Karpas-422 (cell line): Measurements from ENCODE around the gene TXNRD3.

DNA sequence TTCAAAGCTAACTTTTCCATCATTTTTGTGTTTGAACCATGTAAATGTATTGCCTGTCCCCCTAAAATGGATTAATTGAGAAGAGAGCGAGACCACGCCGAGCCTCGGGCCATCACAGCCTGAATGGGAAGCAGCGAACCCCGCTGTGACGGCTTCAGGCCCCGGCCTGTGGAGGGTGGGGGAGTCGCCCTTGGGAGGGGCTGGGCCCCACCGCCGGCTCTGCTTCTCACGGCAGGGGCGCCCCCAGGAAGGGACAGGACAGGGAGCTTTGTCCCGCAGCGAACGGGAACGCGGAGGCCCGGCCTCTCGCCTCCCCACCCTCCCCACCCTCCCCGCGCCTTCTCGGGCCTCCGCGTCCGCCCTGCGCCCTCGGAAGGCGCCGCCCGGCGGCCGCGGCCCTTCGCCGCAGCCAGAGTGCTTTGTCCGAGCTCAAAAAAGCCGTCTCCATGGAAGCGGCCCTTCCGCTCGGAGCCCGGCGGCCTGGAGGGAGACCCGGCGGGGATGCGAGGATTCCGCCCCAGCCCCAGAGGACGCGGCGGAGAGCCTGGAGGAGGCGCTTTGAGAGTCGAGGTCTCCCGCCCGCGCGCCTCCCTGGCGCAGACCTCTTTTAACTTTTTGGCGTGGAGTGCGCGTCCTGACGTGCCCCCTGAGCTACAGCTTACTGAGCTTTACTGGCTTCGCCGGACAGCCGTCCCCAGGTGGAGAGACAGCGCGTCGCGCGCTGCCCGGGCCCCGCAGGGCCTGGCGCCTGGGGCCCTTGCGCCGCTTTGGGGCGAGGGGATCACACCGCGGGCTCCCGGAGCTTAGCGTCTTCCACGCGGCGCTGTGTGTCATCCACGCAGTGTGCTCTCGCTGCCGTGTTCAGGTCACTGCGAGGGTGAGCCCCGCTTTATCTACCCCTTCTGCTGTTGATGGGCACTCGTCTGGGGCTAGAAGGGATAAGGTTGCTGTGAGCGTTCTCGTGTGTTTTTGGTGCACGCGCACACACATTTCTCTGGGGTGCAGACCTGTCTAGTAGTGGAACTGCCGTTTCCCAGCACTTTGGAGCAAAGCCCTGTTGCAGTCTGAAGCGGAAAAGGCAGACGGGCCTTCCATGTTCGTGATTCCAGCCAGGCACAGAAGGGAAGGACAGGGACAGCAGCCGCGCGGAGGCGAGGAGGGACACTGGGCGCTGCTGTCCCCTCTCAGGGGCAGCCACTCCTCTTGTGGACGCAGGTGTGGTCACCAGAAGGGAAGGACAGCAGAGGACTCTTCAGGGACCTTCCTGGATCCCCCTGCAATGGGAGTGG lies 32.9 kb upstream of the ALDH1L1 start:
- PRO-cap: no peak
- RAMPAGE, long total RNA: no peak

DNA sequence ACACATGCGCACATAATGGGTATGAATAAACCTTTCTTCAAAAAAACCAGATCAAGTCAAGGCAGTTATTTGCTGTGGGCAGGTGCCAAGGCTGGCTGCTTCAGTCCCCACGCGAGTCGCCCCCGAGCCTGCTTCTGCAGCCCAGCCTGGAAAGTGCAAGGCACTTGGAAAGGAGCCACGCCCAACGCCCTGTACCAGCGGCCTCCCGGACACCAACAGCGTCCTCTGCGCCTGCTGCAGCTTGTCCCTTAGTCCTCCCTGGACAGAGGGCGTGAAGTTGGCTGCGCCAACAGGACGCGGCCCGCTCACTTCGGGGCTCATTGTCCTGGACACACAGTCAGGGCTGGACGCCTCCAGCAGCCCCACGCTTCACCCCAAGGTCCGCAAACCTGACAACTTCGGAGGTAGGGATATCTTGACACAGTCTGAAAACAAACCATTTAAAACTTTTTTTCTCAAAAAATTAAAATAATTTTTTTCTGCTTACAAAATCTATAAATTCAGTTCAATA lies 68.8 kb downstream of the KLF15 start:
- PRO-cap: no peak
- RAMPAGE, long total RNA: no peak

GRCh38 chr3:126373920-126374683 lies 16.9 kb upstream of the KLF15 start:
- PRO-cap: no peak
- RAMPAGE, long total RNA: no peak

DNA sequence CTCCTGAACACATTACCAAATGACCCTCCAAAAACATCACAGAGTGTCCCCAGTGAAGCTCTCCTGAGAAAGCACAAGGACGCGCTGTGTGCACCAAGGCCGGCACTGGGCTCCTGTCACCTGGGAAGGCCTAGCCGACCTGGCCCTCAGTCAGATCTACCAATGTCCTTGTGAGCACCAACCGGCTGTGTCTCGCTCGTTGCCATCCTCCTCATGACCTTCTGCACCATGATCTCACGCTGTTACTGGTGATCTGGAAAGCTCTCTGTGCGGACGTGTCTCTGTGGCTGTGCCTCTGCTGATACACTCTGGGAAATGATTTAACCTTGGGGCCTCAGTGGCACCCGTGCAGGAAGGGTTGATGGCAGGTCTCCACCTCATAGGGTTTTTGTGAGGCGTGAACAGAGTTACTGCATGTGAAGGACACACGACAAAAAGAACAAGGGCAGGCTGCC lies 24.2 kb downstream of the ZXDC start:
- PRO-cap: no peak
- RAMPAGE, long total RNA: no peak

DNA sequence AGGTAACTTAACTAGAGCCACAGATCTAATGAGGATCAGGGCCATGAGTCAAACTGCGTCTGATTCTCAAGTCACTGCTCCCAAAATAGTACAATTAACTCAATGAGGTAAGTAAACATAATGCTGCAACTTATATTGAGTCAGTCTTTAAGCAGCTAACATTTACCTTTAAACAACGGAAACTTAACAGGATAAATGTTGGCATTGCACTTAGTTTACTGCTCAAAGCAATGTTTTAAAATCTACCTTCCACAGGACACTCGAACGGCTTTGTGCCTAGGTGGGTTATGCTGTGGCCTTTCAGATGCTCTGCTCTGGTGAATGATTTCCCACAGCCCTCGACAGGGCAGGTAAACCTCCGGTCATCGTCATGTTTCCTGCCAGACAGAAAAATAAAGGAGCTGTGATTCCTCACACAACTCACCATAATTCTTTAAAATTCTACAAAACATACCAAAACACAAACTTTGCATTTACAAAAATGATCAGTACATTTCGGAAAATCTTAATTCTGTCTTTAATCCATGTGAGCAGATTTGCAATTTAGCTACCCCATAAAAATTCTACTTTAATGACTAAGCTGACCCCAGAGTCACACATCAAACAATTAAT lies 4.9 kb downstream of the ZXDC start:
- PRO-cap: no peak
- RAMPAGE, long total RNA: no peak

DNA sequence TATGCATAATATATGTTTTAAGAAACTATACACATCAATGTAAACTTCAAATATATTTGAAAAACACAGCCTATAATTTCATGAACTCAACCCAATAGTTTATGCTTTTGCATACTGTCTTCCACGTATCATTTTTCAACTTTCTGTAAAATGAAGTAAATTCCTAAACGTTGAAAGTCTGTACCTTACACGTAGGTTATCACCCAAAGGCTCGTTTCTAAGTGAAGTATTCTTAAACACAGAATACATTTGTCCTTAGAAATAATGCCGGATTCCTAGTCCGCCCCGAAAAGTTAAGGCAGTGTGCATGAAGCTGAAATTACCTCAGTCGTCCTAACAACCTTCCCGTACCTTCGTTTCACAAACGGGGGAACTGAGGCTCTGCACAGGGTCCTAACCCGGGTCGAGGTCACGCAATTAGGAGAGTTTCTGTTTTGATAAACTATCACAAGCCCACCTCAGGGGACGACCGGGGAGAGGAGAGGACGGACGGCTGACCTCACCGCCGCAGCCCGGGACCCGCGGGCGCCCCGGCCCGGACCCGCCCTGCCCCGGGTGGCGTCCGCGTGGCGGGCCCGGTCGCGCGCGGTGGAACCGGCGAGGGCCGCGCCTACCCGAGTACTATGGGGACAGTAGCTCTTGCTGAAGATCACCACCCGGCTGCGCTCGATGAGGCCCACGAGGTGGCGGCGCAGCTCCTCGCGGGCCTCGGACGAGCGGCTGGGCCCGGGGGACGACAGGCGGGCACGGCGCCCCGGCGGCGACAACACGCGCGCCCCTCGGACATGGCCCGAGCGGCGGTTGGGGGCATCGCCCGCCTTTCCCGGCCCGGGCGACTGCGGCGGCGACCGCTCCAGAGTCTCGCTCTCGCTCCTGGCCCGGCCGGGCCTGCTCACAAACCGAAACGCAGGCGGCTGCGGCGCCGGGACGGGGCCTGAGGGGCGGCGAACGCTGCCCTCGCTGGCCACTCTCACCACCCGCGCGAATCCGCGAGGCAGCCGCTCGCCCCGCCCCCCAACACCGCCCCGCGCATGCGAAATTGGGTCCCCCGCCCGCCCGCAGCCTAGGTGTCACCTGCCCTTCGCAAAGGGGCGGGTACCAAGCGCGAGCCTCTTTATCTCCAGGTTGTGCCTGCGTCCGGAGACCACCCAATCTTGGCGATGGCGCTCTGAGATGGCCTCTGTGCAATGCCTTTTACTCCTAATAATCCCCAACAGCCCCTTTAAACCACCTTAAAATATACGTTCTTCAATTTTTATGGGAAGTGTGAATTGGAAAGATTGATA lies at the start of gene TXNRD3:
Gene TXNRD3, minus strand, starts transcription at position 991 of the 1,286 bp plus-strand sequence.
- PRO-cap: no peak
- RAMPAGE, long total RNA: no peak

- PRO-cap: no peak
- RAMPAGE, long total RNA: no peak
Measured at GRCh38 chr3:126930902-126931260, 52.0 kb upstream of the PLXNA1 start.

- PRO-cap: no peak
- RAMPAGE, long total RNA: no peak
Measured at GRCh38 chr3:126983692-126984525, 994 bp downstream of the PLXNA1 start.

- PRO-cap: no peak
- RAMPAGE, long total RNA: no peak
Measured at GRCh38 chr3:127037122-127038061, 54.5 kb downstream of the PLXNA1 start.

DNA sequence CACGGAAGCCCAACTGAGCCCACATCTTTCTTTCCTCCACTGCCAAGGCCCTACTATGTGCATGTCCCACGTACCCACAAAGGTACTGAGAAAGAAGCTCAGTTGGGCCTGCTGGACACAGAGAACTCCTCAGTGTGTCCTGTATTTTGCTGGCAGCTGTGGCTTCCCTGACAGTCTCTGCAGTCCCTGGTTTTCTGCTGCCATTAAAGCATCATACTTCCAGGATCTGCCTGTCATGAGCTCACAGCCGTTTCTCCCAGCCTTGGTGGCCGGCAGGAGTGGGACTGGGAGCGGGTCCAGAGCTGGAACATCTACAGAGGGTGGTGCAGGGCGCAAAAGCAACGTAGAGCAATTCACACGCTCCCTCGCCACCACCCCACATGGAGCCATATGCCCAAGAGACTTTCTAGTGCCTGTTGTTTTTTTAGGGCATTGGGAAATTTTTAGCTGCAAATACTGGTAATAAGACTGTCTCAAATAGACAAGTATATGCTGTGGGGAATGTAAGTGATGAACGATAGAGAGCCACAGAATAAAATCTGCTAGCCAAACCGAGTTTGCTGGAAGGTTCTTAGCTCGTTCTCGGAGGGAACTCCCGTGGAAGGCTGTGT lies 33.6 kb downstream of the ABTB1 start:
- PRO-cap: no peak
- RAMPAGE, long total RNA: no peak

DNA sequence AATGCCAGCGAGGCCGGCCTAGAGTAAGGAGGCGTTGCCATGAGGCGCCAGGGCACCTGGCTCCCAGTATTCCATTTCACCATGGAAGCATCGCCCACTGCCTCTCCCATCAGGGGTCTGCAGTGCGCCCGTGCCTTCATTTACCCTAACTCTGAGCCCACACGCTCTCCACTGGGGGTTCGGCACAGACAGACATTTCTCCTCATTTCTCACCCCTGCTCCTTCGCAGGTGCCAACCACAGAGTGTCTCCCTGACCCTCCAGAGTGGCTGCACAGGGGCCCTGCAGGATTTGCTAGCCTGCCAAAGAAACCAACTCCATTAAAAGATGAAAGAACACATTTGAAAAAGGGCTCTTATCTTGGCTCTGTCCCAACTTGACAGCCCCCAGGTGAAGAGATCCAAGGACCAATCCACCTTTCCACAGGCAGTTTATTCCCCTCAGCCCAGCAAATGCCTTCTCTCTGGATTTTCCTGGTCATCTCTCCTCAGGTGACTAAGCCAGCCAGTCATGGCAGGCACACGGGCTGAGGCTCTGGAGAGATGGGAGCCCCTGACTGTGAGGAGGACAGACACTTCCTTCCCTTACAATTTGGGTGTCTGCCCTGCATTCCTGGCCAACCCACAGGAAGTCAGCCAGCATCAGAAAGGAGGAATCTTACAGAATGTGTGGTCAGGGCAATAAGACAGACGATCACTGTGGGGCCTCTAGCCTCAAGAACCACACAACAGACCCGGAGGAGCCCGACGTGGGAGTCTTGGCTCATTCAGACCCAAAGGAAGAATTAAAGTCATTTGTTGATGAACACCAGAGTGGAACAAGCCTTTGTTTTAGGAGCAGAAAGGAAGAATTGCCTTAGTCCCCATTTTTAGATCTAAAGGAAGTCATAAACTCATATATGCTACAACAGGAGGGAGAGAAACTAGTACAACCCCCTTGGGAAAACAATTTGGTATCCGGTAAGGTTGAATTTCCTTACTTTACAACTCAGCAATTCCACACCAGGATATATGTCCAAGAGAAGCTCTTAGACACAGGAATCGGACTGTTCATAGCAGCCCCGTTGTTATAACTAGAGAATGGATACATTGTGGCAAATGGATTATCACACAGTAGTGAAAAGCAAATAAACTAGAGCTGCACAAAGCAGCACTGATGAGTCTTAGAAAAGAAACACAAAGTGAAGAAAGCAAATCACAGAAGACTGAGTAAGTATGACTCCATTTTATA lies 62.0 kb downstream of the ABTB1 start:
- PRO-cap: no peak
- RAMPAGE, long total RNA: no peak

DNA sequence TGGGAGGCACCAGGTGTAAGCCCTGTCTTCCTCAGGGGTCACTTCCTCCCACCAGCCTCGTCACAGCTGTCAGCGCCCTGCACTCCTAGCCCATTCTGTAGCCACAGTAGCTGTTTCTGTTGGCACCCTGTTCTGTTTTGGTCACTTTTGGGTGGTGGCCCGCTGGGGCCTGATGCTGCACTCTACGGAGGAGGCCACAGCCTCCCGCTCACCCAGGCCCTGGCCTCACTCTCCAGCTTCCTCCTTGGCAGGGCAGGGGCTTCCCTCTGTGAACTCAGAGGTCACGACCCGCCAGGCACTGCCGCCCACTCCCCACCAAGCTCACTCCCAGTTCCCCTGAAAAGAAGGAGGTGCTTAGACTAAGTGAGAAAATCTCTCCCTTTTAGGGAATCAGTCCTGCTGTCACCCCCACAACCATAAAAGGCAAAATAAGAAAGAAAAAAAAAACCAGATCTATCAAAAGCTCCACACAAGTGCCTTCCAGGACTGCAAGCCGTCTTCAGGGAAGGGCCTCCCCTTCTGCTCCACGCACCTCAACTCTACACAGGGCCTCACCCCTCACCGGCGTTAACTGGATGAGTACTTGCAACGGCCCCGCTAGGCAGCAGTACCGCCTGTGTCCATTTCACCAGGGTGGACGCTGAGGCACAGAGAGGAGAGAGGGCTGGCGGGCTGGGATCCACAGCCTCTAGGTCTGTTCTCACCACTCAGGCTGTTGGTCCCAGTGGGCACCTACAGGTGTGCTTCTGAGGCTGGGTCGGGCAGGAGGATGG lies 68.2 kb downstream of the MGLL start:
- PRO-cap: no peak
- RAMPAGE, long total RNA: no peak

DNA sequence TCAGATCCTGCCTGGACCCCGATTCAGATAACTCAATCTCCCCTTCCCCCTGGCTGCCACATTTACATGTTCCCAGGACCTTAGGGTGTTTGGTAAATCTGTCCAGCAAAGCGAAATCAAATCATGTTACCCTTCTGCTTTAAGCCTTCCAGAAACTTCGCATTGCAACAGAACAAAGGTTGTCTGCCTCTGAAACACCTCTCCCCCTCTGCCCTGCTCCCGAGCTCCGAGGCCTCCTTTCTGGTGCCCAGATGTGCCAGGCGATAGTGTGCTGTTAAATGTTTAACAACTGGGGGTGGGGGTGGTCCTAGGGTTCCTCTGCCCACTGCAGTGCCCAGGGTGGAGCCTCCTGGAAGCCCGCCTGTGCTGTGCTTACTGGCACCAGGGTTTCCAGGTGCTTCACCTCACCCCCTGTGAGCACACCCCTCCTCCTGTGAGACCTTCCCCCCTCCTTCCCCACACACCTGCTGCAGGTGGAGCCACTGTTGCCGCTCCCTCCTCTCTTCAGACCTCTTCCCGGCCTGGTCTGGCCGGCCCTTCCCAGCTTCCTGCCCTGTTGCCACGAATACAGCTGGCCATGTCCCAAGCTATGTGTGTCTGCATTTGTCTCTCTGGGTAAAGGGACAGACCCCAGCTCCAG lies 37.4 kb downstream of the MGLL start:
- PRO-cap: no peak
- RAMPAGE, long total RNA: no peak

- PRO-cap: no peak
- RAMPAGE, long total RNA: no peak
Measured at GRCh38 chr3:127799355-127799710, 23.0 kb downstream of the MGLL start.

DNA sequence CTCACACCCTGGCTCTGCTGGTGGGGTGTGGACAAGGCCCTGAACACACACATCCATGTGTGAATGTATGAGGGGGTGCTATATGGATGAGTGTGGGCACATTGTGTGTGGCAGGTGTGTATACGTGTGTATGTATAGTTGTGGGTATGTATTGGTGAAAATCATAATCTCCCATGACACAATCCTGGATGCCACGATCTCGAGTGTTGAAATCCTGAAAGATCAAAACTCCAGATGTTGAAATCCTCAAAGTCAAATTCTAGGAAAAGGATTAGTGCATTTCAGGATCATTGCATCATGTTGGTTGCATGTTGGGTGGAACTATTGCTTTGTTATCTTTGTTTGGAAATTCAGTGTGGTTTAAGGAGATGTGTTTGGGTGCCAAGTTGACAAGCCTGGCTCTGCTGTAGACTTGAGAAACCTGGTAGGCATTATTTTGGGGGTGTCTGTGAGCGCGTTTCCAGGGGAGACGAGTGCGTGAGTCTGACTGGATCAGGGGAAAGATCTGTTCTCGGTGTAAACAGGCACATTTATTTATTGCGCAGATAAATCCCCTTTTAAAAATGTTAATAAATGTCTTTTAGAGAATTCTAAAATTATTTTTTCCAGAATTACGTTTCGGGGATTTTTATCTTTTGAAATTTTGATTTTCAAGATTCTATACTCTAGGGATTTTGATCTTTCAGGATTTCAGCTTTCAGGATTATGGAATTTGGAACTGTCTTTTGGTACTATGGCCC lies 41.9 kb upstream of the SEC61A1 start:
- PRO-cap: no peak
- RAMPAGE, long total RNA: no peak

- PRO-cap: no peak
- RAMPAGE, long total RNA: no peak
Measured at GRCh38 chr3:128053445-128054346, 1.5 kb downstream of the SEC61A1 start.

DNA sequence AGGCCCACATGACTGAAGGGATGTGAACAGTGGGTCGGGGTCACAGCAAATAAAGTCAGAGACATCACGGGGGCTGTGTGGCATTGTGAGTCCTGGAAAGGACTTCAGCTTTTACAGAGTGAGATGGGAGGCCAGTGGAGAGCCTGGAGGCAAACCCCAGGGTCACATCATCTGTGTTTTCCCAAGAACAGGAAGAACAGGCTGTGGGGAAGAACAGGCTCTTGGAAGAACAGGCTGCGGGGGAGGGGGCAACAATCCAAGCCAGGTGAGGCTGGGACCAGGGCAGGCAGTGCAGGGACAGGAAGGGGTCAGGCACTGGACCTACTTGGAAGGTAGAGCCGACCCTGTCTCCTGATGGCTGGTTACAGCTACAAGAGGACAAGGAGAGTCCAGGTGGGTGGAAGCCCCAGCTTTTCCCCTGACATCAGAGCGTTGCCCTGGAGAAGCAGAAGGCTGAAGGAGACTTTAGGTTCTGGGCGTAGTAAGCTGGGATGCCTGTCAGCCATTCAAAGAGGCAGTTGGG lies 131.1 kb downstream of the DNAJB8 start:
- PRO-cap: no peak
- RAMPAGE, long total RNA: no peak

DNA sequence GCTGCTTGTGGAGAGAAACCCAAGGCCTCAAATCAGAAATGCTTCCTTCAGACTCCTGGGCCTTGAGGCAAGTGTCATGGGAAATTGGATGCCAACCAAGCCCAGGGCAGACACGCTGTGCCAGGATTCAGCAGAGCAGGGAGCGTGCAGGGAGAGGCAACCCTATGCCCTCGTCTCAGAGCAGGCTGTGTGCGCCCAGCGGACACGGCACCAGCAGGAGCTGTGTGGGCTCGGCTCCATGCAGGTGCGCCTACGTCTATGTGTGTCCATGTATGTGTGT lies 84.6 kb downstream of the DNAJB8 start:
- PRO-cap: no peak
- RAMPAGE, long total RNA: no peak

DNA sequence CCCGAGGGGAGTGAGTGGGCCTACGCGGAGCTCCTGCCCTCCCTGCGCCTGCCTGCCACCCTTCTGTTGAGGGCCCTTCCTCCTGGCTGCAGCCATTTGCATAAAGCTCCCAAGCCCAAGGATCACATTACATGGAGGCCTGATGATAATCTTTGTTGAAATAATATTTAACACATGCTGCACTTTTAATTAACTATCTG lies 39.1 kb downstream of the DNAJB8 start:
- PRO-cap: no peak
- RAMPAGE, long total RNA: no peak

DNA sequence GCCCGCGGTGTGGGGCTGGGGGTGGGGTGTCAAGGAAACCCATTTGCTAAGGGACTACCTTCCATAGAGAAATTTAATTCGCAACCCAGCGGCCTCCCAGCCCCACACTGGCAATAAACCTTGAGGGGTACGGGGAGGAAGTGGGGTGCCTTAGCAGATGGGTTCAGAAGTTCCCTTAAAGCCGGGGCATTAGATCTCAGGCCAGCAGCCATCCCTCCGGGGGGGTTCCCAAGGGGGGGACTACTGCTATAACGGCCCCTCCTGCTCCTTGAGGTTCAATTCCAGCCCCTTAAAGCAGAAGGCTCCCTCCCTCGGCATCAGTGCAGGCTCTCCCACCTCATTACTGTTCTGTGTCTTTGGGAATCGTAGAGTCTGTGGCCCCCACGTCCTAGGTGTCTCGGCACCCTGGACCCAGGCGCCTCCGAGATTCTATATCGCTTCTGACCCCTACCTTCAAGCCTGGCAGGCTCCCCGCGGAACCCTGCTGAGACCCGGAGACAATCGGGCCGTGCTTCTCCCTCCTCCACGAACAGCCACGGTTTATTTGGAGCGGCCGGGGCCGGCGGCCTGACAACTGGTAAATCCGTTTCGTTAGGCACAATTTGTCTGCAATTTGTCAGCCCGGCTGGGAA lies 1.6 kb downstream of the GATA2 start:
- PRO-cap: no peak
- RAMPAGE, long total RNA: no peak